ENCODE results near the genes NPTN and CYP11A1.

DNA sequence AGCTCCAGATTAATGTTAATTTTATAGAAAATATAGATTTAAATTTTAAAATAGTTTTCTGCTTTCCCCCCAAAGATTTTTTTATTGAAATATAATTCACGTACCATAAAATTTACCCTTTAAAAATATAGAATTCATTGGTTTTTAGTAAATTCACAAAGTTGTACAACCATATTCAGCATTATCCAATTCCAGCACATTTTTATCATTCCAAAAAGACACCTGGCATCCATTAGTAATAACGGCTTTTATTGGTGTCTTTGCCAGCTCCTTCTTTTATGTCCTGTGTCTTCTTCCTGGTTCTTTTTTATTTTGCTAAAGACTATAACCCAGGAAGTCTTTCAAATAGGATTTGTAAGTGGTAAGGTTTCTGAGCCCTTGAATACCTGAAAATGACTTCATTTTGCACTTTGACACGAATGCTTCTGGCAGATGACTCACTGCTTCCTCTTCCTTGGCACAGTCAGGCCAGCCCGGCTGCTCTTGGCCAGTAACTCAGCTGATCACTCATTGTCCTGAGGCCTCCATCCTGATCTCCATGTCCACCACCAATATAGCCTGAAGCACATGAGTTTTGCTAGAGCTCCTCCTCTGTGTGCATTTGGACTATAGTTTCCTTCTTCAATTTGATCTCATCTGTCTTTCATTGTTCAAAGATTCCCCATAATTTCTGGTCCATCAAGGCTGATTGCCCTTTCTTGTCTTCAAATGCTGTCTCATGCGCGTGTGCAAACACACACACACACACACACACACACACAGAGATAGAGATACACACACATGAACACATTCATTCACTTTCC lies 48.7 kb upstream of the NR2E3 start:
- PRO-cap: no peak

DNA sequence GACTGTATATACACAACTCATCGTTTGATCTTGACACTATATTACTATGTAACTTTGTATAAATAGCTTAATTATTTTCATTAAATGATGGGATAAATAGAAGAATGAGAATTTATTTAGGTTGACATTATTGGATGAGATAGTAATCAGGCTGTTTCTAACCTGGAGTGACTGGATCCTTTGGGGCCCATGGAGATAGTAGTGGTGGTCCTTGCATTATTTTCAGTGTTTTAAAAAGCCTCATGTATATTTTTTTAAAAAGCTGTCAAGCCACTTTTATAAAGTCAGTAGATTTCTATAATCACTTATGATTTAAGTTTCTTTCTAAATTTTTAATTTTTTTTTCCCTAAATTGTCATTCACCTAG lies 11.6 kb downstream of the ARIH1 start:
- PRO-cap: no peak

DNA sequence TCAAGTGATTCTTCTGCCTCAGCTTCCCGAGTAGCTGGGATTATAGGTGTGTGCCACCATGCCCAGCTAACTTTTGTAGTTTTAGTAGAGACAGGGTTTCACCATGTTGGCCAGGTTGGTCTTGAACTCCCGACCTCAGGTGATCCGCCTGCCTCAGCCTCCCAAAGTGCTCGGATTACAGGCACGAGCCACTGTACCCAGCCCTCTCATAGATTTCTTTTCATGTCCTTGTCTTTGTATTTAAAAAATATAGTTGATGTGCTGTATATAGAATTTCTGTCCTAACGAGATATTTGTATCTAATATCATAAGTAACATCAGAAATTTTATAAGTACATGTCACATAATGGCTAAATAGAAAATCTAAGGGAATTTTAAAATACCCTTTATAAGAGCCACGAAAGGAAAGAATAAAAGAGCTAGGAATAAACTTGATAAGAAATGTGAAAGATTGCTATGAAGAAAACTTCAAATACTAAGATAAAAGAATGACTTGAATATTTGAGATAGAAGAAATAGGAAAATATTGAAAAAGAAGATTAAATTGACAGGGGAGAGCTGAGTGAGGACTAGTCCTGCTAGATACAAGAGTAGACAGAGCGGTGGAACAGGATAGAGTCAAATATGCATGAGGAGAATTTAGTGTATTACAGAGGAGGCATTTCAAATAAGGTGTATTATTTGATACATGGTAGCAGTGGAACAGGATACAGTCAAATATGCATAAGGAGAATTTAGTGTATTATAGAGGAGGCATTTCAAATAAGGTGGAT lies 76.8 kb downstream of the ARIH1 start:
- PRO-cap: no peak

DNA sequence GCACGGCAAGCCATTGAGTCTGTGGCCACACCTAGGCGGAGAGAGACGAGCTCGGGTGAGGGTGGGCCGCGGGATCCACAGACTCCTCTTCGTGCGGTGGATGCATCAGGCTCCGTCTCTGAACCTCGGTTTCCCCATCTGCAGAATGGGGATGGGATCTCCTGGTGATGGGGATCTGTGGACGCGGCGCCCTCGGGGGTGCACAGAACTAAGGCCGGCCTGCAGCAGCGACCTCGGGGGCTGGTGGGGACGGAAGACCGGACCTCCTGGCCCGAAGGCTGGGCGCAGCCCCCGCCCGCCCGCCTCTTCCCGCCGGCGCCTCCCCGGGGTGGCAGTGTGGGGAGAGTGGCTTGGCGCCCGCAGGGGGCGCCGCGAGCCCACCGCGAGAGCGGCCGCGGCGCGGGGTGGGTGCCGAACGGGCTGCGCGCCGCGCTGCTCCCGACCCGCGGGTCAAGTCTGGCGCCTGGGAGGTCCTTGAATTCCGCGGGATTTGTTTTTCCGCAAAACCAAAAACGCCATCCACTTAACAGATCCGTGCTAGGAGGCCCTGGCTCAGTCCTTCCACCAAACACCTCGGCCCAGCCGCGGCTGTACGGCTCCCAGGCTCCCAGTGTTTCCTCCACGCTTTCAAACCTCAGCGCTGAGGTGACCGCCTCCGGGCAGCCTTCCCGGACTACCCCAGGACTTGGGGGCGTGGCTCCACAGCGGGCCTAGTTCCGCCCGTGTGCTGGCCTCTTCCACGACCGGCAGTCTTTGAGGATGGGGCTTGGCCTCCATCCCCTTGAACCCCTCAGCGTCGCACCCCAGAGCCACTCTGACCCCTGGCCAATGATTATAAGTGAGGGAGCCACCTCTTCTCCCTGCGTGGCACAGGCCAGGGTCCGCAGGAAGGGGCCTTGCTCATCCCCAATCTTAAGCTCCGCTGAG lies 13.3 kb upstream of the ADPGK start:
- PRO-cap: no peak

DNA sequence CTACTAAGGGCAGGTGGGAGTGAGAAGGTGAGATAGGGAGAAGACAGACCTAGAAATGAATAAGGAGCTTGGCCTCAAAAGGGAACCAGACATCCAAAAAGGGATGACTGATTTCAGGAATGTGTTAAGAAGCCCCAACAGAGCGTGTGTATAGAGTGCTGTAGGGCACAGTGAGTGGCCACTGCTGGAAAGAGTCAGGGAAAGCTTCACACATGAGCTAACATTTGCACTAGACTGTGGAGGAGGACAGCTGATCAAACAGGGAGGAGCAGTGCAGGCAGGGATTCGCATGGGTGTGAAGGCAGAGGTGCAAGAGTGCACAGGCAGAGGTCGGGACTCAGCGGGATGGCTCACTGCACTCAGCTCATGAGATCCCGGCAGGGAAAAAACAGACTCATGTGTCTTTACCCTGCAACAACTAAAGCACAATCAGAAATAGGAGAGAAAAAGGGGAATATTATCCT lies 61.8 kb downstream of the NPTN start:
- PRO-cap: no peak

- PRO-cap: bidirectional peak, plus-strand start at chr15:73633565, minus-strand start at chr15:73633238
Measured at GRCh38 chr15:73632866-73634097, at the start of gene NPTN. Gene NPTN, minus strand, starts transcription at chr15:73633389.

GRCh38 chr15:73708001-73708641 lies 23.9 kb downstream of the CD276 start:
- PRO-cap: no peak

- PRO-cap: no peak
Measured at GRCh38 chr15:73742939-73743348, 10.2 kb downstream of the INSYN1 start.

DNA sequence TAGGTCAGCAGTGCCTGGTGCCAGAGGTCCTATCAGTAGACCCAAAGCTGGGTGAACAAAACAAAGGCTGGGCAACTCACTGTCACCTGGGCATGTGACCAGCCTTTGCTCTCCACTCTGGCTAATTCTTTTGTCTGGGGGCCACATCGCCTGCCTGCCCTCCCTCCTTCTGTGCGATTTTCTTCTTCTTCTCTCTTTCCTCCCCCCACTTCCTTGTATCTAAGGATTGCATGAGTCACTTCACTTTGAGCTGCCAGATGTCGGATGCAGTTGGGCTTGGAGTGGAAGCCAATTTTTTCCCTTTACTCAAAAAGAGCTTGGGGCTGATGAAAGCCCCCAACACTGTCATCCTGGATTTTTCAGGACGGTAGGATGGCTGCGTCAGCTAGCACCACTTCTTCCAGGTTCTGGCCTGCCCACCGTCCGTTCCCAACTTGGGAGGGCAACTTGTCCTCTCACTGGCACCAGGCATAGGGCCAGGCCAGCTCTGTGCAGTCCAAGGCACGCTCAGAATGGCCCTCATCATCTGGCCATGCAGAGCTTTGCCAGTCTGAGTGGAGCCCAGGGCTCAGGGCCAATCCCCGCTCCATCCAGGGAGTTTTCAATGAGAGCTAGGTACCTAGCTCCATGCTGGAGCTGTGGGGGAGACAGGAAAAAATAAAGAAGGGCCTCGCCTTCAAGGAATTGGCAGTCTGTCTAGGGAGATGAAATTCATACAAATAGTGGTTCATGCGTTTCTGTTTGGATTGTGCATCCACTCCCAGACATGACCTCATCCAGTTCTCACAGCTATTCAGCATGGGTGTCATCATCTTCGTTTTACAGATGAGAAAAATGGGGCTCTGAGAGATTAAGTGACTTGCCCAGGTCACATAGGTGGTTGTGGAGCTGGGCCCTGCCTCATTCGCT lies 47.6 kb upstream of the INSYN1 start:
- PRO-cap: bidirectional peak, plus-strand start at position 249 of the sequence, minus-strand start at position 27 of the sequence; bidirectional peak, plus-strand start at position 498 of the sequence, minus-strand start at position 508 of the sequence

GRCh38 chr15:73928800-73929175 lies 2.5 kb downstream of the LOXL1 start:
- PRO-cap: unidirectional peak, minus-strand start at chr15:73929009

GRCh38 chr15:73929243-73929688 lies 3.0 kb downstream of the LOXL1 start:
- PRO-cap: no peak

GRCh38 chr15:73949324-73950261 lies 23.3 kb downstream of the LOXL1 start:
- PRO-cap: no peak

- PRO-cap: no peak
Measured at GRCh38 chr15:74010869-74011651, 16.5 kb downstream of the PML start.

DNA sequence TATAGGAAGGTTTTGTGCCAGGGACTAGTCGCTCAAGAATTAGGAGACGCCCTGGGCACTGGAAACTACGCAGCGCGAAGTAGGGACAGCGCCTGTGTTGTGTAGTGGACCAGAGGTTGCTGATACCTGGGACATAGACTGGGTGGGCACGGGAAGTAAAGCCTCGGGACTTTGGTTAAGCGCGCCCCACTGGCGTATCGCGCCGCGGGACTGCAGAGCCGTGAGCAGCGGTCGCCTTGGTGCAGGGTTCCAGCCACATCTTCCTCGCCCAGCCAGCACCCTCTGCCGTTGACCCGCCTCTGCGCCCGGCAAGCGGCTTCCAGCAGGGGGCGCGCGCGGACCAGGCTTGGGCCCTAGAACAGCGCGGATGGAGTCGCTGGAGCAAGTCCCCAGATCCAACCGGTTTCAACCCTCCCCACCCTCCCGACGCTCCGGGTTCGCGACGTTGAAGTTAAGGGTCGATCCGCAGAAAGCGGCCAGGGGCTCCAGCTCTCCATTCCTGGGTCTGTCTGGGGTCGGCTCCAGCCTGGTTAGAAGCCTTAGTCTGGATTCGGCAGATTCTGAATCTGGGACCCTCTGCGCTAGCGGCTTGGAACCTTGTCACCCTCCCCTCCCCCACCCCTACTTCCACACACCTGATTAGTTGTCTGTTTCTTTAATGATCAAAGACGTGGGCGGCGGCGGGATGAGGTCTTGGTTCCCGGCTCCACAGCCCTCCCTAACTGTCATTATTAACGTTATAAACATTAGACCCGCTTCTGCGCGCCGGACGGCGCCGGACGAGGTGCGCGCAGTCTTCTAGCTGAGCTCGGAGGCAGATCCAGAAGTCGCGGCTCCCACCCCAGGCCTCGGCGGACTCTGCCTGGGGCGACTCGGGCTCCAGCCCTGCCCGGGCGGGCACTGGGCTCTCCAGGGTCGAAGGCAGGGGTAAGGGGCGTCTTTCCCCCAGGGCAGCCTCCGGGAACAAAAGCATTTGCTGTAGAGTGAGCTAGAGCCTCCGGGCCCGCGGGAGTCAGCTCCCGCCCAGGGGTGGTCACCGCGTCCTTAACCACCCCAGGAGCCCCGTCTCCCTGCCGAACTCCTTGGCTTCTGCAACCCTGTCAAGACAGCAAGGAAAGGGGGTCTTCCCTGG lies 2.6 kb upstream of the ISLR2 start:
- PRO-cap: no peak

GRCh38 chr15:74128513-74129788 lies 1.4 kb upstream of the ISLR2 start:
- PRO-cap: no peak

- PRO-cap: bidirectional peak, plus-strand start at chr15:74179651, minus-strand start at chr15:74179363
Measured at GRCh38 chr15:74179064-74179818, 5.7 kb downstream of the ISLR start.

- PRO-cap: no peak
Measured at GRCh38 chr15:74200976-74201659, 1.5 kb downstream of the STRA6 start.

DNA sequence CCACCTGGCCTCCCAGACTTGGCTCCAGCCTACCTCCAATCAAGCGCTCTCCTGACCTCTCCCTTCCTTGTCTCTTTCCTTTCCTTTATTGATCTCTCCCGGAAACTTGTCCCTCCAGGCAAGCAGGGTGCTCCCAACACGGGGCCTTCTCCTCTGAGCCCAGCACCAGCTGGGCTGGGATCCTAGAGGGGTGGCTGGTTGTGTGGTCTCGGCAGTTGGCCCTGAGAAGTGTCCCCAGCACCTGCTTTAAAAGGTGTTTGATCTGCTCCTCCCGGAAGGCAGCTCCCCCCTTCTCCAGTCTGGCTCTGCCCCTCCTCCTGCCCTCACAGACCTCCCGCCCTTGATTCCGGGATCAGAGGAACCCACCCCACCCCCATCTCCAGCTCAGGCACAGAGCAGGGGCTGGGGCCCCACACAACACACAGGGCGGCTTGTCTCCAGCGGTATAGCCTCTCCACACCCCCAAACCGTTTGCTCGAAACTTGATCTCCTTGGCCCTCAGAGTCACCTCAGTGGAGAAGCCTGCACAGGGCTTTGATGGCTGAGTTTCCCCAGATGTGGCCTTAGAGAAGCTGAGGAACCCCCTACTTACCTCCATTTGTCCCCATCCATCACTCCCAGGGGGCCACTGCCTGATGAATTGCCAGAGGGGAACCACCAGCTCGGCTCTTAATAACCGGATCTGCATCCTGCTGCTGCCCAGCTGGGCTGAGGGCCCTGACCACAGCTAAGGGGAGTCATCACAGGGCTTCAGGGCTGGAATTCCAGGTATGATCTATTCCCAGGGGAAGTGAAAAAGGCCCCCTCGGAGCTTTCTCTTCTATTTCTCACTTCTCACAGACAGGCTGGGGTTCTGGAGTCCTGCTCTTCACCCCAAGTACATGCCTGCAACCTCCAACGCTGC lies 6.4 kb upstream of the STRA6 start:
- PRO-cap: no peak

DNA sequence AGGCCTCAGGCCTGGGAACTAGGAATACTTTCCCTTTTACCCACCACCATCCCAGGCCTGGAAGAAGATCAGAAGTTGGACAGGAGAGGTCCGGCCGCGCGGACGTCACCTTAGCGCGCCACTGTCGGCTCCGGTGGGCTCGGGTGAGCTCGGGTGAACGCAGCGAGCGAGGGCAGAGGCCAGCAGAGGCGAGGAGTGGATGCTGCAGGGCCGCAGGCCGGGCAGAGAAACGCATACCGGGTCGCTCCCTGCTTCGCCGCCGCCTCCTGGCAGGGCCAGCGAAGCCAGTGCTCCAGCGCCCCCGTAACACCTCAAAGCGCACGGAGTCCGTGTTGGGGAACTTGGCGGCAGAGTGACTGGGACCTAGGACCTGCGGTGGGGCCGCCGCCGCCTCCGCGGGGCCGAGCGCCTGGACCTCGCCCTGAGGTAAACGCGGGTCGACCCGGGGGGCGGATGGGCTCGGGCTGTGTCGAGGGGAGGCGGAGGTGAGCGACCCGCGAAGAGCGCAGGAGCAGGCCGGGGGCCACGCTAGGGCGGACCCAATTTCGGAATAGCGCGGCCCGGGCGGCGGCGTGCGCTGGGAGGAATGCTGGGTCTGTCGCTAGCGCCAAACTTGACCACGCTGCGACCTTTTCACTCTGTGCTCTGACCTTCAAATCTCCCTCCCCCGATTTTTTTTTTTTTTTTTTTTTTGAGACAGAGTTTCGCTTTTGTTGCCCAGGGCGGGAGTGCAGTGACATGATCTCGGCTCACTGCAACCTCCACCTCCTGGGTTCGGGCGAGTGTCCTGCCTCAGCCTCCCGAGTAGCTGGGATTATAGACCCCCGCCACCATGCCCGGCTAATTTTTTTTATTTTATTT lies 1.6 kb downstream of the CYP11A1 start:
- PRO-cap: unidirectional peak, plus-strand start at position 127 of the sequence; bidirectional peak, plus-strand start at position 356 of the sequence, minus-strand start at position 283 of the sequence

DNA sequence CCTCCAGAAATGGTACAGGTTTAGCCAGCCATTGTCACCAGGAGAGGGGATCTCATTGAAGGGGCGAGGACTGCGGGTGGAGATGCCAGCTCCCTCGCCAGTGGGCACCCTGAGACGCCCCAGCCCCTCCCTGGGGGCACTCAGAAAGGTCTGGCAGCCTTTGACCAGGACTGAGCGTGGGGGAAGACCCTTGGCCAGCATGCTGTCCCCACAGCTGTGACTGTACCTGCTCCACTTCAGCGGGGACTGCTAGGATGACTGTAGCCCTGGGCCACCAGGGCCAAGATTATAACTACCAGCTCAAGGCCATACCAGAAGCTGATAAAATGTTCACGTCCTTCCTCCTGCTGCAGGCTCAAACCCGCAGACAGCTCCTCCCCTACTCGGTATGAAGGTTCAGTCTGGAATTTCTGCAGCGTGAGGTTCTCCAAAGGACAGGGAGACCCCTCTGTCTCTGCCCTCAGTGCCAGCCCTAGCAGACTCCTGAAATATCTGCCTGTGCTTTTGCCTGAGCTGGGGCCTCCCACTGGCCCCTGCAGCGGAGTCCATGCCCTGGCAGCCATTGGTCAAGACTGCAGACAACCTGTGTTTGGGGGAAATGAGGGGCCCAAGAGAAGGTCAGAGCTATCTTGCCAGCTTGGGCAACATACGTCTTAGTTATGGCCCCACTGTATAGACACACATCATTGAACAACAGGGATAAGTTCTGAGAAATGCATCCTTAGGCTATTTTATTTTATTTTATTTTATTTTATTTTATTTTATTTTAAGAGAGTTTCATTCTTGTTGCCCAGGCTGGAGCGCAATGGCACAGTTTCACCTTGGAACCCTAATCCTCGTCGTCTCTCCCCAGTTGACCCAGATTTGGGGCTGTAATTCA lies at the start of gene CYP11A1:
CYP11A1 (minus strand) TSS at position 262 of the 880 bp plus-strand sequence.
- PRO-cap: no peak